Pericardium fibroblast (primary cell): ENCODE measurements around a stretch of chr5.

DNA sequence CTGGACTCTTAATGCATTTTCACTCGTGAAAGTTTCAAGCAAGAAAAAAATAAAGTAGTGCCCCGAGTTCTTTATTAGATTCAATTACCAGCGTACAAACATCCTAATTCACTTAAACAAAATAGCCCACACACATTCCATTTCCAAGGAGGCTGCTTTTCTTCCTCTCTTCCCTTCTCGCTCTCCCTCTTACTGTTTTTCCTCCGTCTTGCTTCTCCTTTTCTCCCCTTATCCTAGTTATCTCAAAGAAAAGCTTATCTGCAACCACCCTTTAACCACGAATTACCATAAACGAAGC, 461 bp upstream of the ITGA1 start:
- RAMPAGE, long total RNA: no peak

DNA sequence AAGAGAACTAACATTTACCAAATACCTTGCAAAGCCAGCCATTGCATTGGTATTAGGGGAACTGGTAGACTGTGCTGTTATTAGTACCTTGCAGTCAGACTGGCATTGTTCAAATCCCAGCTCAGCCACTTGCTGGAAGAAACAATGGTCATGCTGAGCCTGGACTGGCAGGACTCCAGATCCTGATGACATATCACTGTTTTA, 26.1 kb downstream of the ITGA1 start:
- RAMPAGE, long total RNA: no peak

DNA sequence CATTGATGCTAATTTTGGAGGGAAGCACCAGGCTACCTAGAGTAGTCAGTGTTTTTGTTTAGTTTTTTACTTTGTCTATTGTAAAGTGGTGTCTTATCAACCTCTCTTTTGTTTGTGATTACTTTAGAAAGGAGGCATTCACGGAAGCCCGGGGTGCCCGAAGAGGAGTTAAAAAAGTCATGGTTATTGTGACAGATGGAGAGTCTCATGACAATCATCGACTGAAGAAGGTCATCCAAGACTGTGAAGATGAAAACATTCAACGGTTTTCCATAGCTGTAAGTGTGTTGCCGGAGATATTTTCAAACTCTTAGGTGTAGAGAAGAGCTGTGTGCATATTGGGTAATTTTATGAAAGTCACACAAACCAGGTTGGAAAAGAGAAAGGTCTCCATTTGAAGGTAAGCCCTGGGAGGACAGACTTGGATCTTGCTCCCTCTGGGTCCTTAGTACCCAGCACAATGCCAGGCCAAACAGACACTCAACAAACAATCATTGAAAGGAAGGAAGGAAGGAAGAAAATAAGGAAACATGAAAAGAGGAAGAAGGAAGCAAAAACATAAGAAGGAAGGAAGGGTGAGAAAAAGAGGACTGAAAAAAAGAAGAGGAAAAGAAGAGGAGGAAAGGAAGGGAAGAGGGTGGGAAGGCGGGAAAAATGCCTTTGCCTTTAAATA, 100.1 kb downstream of the ITGA1 start:
- RAMPAGE, long total RNA: no peak

DNA sequence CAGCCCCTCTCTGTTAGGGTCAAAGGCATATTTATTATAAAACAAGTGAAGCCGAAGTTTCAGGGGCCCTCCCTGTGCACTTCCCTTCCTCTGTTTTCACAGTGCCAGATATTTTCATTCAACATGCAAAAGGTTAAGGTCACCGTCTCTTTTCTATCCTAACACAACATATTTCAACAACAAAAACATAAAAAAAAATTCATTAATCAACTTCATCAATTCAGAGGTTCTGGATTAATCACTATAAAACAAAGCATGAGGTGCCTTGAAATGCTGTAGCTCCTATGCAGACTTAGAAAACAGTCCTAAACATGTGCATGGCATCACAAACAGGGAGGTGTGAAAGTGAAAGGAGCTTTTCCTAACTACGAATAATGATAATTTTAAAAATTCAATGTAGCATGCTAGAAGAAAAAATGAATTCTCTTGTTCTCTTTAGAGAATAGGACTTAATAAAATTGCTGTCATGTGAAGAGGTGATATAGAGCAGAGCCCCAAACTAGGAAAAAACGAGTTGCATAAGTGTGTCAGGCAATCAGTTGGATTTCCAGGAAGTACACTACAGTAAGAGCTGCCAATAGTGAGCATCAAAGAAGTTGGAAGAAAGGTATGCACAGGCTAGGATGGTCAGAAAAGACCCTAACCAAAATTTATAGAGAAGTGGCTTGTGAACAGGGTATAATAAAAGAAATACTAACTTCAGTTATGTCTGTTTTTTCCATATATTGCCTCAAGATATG, 17.7 kb downstream of the ITGA2 start:
- RAMPAGE, long total RNA: no peak

DNA sequence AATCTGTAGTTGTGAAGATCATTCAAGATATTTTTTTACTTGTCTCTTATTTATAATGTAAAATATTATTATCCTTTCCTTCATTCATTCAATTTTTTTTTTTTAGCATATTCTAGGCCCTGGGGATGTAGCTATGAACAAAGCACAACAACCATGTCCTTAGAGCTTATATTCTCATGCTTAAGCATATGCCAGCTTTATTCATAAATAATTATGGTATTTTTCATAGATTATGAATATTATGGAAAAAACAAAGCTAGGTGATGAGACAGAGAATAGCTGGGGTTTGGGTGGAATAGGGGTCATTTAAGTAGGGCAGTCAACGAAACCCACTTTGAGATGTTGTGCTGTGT, 55.7 kb downstream of the NDUFS4 start:
- RAMPAGE, long total RNA: no peak

GRCh38 chr5:54021730-54022470, 288.5 kb downstream of the ARL15 start:
- RAMPAGE, long total RNA: no peak

GRCh38 chr5:54045506-54045910, 264.9 kb downstream of the ARL15 start:
- RAMPAGE, long total RNA: no peak

DNA sequence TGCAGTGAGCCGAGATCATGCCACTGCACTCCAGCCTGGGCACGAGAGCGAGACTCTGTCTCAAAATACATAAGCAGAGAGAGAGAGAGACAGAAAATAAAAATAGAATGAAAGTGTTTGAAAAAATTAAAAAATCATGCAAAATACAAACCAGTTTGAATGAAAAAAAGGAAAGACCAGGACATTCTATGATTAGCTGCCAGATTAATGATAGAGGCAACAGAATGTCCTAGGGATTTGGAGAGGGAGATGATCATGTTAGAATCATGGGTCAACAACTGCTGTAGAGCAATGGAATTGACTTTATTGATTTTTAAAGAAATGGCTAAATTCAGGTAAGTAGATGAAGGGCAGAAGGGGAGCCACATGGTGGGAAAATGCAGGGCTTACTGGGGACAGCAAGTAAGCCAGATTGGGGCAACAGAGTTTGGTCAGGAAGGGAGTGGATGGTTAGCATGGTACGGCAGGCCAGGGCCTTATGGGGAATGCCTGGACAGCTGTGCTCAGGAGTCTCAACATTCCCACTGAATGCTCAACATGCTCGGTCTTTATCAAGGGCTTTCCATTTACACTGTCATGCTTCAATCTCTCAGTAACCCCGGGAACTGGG, 263.8 kb downstream of the ARL15 start:
- RAMPAGE, long total RNA: no peak

GRCh38 chr5:54522140-54522593, 4.6 kb downstream of the SNX18 start:
- RAMPAGE, long total RNA: no peak

DNA sequence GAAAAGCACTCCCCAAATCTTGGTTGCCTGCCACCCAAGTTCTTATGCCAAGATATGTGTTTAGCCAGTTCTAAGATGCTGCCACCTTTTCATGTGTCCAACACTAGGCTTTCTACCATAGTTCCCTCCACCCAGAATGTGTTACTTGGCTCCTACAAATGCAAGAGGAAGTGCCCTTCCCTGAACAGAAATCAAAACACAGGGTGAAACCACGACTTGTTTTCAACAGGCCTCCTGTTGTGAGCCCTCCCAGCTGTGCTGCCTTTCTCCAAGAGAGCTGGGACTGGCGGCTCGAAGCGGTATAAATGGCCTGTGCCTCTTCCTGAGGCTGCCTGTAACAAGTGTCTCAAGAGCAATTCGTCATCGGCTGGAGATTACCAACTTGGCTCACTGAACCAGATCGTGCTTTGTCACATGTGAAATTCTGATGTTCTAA, 129.1 kb downstream of the SNX18 start:
- RAMPAGE, long total RNA: no peak

DNA sequence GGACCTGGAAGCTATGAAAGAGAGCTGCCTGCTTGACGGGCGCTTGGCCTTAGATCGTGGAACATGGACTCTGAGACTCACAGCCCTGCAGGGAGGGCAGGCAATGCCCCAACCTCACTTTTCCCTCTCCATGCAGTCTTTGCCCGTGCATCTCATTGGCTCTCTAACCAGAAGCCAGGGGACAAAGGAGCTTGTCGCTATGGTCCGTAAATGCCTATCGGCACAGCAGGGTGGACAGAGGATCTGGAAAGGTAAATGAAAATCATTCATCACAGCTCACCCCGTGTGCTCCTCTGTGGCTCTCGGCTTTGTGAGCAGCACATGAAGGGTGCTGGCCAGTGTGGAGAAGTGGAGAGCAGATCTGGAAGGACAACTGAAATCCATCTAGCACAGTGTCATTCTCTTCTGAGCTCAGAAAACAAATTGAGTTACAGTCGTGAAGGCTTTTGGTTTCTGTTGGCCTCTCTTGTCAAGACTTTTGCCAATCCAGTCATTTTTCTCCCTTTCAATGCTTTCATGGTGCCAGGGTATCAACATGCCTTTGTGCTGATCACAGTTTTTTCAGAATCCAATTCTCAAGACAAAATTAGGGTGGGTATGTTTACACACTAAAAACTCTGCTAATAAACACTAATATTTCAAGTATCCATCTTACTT, 186.2 kb downstream of the SNX18 start:
- RAMPAGE, long total RNA: no peak

GRCh38 chr5:54772792-54773221, 212.6 kb downstream of the ESM1 start:
- RAMPAGE, long total RNA: no peak

DNA sequence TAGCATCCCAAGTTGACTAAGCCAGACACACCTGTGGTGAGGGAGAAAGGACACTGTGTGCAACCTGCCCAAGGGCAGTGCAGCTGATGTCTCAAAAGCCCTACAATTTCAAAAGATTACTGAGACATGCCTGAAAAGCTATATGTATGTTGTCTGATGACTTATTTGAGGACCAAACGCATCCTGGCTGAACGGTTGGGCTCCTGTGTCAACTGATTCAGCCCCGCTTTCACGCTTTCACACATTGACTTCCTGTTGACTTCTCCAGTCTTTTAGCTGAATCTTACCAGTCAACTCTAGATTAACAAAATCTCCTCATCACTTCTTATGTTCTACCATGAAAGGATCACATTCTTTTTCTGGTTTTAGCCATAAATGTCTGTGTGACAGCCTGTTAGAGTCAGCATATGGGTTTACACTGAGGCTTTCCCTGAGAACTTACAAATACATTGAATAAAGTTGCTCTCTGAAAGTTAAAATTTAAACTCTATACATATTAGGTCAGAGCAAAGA, 13.4 kb downstream of the GZMK start:
- RAMPAGE, long total RNA: no peak

DNA sequence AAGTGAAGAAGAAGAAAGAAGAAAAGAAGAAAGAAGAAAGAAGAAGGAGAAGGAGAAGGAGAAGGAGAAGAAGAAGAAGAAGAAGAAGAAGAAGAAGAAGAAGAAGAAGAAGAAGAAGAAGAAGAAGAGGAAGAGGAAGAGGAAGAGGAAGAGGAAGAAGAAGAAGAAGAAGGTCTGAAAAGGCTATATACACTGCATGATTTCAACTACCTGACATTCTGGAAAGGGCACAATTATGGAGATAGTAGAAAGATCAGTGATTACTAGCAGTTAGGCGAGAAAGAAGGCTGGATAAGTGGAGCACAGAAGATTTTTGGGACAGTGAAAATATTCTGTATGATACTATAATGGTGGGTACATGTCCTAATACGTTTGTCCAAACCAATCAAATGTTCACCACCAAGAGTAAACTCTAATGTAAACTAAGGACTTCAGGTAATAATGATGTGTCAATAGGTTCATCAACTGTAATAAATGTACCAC, 21.2 kb downstream of the MCIDAS start:
- RAMPAGE, long total RNA: no peak

DNA sequence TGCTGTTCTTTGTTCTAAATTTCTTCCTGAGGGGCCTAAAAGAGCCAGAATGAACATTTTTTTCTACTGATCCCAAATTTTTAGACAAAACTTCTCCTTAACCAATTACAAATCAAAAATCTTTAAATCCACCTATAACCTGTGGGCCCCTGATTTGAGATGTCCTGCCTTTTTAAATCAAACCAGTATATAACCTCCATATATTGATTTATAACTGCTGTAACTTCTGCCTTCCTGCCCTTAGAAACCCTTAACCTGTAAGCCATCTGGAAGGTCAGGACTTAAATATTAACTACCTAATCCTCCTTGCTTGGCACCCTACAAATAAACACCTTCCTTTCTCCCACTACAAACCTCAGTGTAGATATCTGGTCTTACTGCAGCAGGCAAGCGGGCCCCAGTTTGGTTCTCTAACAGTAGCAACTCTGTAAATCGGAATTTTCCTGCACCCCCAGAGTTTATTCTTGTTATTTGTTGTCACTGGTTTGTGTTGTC, 83.9 kb downstream of the MTREX start:
- RAMPAGE, long total RNA: no peak

- RAMPAGE, long total RNA: no peak
These were observed 103.8 kb downstream of the PLPP1 start for GRCh38 chr5:55430858-55431398.

DNA sequence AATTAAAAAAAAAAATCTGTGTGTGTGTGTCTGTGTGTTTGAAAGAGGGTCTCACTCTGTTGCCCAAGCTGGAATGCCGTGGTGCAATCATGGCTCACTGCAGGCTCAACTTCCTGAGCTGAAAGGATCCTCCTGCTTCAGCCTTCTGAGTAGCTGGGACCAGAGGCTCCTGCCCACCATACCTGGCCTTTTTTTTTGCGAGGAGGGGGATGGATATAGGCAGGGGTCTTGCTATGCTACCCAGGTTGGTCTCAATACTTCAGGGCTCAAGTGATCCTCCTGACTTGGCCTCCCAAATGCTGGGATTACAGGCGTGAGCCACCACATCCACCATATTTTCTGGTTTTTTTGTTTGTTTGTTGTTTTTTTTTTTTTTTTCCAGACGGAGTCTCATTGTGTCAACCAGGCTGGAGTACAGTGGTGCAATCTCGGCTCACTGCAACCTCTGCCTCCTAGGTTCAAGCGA, 61.1 kb downstream of the PLPP1 start:
- RAMPAGE, long total RNA: no peak

DNA sequence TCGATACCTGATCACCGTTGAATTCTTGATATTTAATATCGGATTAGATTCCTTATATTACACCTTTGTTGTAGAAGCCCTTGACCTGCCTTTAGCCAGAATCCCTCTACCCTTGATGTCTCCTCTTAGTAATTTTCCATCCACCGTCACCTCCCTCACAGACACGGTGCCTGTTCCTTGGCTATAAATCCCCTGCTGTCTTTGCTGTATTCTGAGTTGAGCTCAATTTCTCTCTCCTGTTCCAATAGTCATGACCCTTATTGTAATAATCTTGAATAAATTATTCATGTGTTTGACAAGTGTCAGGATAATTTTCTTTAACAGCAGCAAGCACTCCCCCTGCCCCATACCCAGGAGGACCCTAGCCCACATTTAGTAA, 808 bp upstream of the PLPP1 start:
- RAMPAGE, long total RNA: no peak

DNA sequence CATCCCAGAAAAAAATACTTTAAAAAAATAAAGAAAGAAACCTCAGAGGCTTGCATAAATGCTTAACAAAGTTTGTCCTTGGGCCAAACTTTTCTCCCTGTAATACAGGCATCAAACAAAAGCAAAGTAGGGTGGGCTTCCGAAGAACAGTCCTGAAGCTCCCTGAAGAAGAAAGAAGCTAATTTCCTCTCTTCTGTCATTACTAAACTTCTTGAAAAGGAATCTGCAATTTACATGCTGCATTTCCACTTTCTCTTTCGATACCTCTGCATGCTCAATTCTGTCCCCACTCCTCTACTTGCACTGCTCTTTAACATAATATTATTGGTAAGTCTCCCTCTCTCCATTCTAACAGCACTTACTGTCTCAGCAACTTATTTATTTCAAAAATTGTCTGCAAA, 3.8 kb upstream of the PLPP1 start:
- RAMPAGE, long total RNA: no peak

DNA sequence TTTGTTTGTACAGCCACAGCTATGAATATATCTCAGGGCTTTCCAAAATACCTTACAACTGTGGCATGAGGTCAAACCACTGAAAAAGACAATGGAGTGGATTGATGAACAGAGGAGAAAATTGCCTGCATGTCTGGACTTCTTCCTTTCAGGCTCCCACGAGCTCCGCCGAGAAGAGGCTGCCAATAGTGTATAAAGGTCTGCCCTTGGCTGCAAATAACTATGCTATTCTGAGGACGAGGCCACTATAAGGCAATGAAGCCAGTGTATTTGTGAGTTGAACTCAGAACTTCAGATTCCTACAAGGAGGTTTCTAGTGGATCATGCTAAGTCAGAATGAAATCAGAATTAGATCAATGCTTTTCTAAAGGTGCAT, 42.6 kb upstream of the PLPP1 start:
- RAMPAGE, long total RNA: no peak